Vermiform appendix (tissue), 1 donor: ENCODE results near the genes SSBP4 and CRLF1.

- PRO-cap: unidirectional peak, minus-strand start at chr19:18157218
These were observed 4.2 kb downstream of the PIK3R2 start for GRCh38 chr19:18157161-18157494.

DNA sequence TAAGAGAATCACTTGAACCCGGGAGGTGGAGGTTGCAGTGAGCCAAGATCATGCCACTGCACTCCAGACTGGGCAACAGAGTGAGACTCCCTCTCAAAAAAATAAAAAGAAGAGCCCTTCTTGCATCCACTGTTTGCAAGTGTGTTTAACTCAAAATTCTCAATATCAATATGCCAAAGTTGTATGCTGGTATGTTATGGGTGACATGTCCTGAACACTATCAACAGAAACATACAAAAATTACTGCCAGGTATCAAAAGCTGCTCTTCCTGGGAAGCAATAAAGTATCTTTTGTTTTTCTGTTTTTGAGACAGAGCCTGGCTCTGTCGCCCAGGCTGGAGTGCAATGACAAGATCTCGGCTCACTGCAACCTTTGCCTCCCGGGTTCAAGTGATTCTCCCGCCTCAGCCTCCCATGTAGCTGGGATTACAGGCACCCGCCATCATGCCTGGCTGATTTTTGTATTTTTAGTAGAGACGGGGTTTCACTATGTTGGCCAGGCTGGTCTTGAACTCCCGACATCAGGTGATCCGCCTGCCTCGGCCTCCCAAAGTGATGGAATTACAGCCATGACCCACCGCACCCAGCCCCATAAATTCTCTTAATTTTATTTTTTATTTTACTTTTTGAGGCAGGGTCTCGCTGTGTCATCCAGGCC, 6.3 kb upstream of the MPV17L2 start:
- PRO-cap: no peak

DNA sequence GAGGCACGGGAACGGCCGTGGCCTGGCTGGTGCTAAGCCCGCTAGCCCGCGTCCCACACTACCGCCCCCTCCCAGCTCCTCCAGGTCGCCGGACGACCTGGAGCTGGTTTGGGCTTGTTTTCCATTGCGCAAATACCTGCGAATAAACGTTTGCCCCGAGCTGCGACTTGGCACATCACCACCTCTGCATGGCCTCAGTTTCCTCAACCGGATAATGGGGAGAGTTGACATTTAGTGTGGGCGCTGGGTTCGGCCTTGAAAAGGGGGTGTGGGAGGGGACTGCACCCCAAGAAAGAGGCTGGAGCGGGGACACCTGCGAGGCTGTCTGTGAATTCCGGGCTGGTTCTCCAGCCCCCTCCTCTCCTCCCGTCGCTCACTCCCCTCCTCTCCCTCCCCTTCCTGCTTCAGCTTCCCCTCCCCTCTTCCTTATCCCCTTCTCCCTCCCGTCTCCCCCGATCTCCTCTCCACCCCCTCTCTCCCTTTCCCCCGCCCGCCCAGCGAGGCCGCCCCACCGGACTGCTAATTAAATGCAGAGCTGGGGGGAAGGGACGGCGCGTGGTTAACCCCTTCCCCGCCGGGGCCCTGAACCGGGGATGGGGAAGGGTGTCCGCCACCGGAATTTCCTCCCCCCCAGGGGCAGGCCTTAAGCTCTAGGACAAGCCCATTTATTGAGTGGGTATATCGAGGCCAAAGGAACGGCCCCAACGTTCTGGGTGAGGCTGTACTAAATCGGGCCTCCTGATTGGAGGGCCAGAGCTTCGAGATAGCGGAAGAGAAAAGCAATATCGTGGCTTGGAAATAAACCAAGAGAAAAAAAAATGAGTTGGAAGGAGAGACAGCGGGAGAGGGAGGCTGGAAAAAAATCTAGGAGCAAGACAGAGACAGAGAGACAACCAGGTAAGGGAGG, 11.3 kb upstream of the JUND start:
- PRO-cap: bidirectional peak, plus-strand start at position 173 of the sequence, minus-strand start at position 60 of the sequence; bidirectional peak, plus-strand start at position 289 of the sequence, minus-strand start at position 357 of the sequence; bidirectional peak, plus-strand start at position 811 of the sequence, minus-strand start at position 518 of the sequence

DNA sequence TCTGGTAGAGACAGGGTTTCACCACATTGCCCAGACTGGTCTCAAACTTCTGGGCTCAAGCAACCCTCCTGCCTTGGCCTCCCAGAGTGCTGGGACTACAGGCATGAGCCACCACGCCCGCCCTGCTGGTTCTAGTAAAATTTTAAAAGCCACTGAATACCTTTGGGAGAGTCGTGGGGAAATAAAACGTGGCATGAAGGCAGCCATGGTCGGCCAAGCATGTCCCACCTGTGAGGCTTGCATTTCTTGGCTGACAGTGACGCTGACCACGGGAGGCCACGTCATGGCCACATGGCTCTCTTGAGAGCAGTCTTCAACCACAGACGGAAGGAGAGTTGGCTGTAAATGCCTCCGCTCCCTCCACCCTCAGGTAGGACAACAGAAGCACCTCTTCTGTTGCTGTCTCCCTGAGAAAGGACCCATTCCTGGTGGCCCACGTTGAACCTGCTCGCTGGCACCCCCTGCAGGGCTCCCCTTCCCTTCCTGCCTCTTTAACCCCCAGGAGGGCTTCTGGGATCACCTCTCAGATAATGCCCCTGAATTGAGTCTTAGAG, 10.6 kb upstream of the LRRC25 start:
- PRO-cap: no peak

GRCh38 chr19:18419102-18420115, at the start of gene SSBP4:
Gene SSBP4, plus strand, starts transcription at chr19:18419398.
- PRO-cap: bidirectional peak, plus-strand start at chr19:18419410, minus-strand start at chr19:18419227; bidirectional peak, plus-strand start at chr19:18419758, minus-strand start at chr19:18419709

- PRO-cap: no peak
These were observed 6.2 kb downstream of the ISYNA1 start for GRCh38 chr19:18431401-18432439.

DNA sequence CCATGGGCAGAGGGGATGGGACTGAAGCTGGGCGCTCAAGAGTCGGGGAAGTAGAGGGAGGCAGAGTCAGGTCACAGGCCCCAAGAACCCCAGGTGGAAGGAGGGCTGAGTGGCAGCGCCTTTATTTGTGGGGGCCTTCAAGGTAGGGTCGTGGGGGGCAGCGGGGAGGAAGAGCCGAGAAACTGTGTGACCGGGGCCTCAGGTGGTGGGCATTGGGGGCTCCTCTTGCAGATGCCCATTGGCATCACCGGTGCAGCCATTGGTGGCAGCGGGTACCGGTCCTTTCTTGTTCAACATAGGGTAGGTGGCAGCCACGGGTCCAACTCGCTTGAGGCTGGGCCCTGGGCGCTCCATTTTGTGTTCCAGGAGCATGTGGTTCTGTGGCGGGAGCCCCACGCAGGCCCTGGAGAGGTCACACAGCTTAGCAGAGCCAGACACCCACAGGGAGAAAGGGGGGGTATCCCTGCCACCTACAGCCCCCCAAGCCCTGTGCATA, 3.2 kb downstream of the ISYNA1 start:
- PRO-cap: no peak

DNA sequence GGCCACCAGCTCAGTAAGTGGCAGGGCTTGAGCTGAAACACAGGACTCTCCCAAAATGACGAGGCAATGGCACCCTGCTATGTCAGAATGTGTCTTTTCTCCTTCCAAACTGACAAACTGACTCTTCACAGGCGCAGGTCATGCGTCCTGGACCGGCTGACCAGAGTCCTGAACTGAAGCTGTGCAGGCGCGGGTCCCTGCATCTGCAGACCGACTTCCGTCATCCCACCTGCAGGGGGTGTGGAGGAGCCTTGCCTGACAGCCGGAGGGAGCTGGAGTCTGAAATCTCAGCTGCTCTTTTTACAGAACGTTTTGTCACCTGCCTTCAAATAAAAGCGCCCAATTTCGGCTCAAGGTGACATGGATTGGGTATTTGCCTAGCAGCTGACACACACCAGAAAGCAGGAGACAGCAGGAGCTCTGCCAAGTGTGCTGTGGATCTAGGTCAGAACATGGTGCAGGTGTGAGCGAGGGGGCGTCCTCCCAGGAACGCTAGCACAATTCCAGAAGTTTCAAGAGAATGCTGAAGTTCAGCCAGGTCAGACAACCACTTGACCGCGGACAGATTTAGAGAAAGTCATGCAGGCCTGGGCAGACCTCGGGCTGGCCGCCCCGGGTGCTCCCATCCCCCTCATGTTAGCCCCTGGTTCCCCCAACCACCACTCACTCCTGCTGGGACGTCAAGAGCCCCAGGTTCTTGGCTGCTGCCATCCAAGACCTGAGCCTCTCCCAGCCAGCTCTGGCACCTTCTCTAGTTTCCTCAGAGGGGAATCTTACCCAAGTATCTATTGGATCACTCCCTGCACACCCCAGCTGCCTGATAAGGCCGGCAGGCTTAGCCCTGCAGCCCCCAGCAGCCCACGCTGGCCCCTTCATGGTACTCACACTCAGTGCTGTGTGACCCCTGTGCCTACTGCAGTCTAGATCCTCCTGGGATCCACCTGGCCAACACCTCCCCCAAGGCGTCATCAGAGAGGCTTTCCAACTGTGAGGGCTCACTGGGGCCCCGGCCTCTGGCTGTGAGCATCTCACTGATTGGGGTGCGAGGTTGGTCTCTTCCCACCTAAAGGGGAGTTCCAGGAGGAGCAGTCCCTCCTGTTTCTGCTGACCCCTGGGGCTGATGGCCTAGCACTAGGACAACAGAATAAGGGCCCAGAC, 32.7 kb downstream of the ELL start:
- PRO-cap: no peak

- PRO-cap: no peak
These were observed 28.5 kb downstream of the ELL start for GRCh38 chr19:18493295-18493888.

GRCh38 chr19:18503353-18503736, 18.5 kb downstream of the ELL start:
- PRO-cap: no peak

DNA sequence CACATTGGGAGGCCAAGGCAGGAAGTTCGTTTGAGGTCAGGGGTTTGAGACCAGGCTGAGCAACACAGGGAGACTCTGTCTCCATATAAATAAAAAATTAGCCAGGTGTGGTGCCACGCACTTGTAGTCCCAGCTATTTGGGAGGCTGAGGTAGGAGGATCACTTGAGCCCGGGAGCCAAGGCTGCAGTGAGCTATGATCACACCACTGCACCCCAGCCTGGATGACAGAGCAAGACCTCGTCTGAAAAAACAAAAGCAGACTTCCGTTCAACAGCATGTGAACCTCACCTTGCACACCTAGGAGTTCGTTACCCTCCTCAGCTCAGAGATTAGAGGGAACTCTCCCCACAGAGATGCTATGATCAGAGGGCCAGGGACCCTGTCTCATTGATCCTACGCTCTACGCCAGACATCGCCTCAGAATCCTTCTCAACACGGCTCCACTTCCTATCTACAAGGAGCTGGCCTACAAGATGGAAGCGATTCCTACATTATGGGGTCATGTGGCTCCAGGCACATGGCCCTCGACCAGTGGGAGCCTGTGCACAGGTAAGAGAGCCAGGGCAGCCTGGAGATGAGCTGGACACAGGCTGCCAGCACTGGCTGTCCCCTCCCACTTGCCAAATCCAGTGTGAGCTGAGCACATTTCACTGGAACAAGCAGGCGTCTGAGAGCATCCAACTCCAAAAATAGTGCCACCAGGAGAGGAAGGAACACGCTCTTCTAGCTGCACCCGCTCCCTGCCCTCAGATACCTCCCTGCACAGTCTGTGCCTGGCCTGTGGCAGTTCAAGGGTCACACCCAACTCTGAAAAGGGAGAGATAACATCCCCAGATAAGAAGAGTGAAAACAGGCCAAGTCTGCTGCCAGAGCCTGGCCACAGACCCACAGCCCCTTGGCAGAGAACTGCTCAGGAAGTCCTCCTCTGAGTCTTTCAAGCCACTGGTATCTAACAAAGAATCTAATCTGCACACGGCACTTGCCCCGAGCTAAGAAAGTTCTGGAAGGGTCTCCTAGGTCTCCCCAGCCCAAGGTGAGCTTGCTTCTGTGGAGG, 15.1 kb downstream of the ELL start:
- PRO-cap: no peak

DNA sequence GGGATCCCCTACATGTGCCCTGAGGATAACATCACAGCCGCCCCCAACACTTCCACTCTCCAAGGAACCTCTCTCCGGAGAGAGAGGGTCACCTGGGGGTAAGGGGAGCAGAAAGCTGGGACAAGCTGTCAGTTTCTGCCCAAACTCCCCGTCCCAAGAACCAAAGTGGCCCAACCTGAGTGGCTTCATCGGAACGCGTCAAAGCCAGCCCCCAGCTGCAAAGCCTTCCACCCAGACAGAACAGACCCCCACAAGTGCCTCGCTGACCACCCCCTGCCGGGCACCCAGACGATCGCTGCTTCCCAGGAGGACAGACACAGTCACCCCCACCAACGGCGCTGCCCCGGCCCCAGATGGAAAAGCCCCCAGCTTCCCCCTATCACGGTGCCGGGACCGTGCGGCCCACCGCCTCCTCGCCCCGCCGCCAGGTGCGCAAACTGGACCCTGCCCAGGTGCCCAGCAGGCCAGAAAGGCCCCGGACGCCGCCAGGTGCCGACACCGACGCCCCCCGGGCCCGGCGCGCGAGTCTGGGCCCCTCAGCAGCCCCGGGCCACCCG, 636 bp downstream of the ELL start:
- PRO-cap: bidirectional peak, plus-strand start at position 287 of the sequence, minus-strand start at position 147 of the sequence

GRCh38 chr19:18588926-18589803, 567 bp downstream of the REX1BD start:
- PRO-cap: bidirectional peak, plus-strand start at chr19:18589193, minus-strand start at chr19:18589071; unidirectional peak, minus-strand start at chr19:18589521

GRCh38 chr19:18594277-18594873, 5.8 kb downstream of the REX1BD start:
- PRO-cap: no peak

DNA sequence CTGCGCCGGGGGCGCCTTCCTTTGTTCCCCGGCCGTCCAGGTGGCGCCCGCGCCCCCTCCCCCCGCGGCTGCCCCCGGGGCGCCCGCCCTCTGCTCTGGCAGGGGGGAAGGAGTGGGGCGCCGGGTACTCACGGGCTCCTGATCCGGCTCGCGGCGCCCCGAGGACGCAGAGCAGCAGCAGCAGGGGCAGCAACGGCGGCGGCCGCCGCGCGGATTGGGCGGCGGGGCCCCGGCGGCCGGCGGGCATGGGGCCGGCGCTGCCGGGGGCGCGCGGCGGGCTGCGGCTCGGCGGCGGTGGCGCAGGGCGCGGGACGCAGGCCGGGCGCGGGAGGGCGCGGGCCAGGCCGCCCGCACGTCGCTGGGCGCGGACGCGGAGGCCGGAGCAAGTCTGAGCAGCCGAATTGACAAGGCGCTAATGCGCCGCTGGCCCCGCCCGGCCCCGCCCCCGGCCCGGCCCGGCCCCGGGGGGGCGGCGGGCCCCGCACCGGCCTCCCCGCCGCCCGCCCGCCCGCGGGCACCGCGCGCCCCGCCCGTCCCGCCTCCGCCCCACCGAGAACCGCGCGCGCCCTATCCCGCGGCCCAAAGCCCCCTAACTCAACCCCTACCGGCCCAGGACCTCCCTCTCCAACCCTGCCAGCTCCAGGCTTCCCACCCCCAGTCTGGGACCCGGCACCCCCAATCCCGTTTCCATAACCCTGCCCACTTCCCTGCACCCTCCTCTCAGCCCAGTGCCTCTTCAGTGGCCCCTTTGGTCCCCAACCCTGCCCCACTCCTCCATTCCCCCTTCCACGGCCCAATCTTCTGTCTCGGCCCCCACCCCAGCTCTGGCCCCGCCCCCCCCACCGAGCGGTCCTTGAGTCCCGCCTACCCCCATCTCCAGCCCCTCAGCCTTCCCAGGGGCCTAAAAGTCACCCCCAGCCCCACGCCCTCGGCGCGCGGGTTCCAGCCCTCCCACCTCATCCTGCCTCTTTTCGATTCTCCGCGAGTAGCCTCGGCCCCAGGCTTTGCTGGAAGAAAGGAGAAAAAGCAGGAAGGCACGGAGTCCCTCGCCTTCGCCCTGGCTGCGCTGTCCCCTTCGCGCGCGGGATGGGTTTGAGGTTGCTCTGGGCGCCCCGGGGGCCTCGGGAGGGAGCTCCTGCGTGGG, at the start of gene CRLF1:
TSS of gene CRLF1 (minus strand) at position 390 of the 1,144 bp plus-strand sequence.
- PRO-cap: no peak

- PRO-cap: no peak
These were observed 465 bp downstream of the KLHL26 start for GRCh38 chr19:18637232-18637753.

DNA sequence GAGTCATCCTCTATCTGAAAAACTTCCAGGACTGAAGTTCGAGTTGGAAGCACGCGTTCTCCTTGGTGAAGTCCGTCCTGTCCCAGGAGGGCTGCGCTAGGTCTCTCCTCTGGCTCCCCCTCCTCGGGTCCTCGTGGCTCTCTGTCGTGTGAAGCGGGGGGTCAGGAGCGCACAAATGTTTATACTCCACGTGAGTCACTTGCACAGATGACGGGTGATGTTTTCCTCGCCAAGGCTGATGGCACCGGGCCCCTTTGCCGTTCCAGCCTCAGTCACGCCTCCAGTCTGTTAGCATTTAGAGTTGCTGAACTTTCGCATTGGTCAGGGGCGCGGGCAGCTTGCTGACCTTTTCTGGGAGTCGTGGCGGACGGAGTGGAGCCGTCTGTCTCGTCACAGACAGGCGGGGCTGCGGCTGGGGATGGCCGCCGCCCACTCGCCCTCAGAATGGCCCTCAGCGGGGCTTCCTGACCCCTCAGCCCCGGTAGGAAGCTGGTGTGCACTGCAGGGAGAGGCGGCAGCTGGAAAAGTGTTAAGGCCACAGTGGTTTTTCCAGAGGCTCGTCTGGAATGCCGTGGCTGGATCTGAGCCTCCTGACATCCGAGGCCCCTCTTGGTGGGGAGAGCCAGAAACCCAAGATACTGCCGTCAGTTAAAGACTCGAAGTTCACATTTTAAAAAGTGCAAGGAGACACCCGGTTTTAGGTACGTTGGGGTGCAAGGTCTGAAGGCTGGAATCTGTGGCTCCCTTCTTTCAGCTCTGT, 13.8 kb downstream of the KLHL26 start:
- PRO-cap: no peak

DNA sequence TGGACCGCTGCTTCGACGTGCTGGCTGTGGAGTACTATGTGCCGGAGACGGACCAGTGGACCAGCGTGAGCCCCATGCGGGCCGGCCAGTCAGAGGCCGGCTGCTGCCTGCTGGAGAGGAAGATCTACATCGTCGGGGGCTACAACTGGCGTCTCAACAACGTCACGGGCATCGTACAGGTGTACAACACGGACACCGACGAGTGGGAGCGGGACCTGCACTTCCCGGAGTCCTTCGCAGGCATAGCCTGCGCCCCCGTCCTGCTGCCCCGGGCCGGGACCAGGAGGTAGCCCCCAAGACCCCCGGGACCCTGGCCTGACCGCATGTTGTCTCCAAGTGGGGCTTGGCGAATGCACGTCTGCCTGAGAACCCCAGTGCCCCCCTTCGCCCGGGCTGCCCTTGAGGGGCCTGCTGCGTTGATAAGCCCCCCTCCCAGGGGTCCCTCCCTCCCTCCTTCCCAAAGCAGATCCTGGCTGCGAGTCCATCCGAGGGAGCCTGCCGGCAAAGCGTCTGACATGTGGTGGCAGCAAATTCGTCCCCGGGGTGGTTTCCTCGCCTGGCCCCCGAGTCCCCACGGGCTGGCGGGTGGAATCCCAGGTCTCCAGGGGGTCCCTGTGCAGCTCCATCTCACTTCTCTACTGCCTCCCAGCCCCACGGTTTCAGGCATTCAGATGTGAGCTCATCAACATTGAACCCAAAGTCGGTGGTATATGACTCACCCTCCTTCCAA, 14.4 kb upstream of the CRTC1 start:
- PRO-cap: no peak

DNA sequence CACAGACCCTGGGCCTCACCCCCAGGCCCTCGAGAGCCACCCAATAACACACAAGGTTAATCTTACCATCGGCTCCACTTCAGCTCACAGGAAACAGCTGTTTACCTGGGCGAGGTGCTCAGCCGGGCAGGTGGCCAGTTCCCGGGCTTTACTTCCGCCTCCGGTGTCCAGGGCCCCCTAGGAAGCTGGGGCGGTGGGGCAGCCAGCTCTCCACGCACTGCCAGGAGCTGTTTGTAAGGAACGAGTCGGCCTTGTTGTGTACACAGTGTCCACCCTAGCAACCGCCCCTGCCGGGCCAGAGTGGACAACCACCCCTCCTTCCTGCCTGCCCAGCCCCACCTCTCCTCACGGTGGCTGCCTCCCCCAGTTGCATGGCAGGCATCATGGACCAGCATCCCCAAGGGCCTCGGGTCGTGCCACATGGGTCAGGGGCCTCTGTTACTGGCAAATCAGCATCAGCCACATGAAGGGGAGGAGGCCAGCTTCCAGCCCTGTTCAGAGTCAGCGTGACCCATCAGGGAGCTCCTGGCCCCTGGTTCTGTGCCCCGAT, 49.3 kb downstream of the COMP start:
- PRO-cap: no peak

GRCh38 chr19:18742871-18743212, 48.3 kb downstream of the COMP start:
- PRO-cap: no peak